Renal cortical epithelial cell (primary cell): ENCODE measurements around a stretch of chr15.

DNA sequence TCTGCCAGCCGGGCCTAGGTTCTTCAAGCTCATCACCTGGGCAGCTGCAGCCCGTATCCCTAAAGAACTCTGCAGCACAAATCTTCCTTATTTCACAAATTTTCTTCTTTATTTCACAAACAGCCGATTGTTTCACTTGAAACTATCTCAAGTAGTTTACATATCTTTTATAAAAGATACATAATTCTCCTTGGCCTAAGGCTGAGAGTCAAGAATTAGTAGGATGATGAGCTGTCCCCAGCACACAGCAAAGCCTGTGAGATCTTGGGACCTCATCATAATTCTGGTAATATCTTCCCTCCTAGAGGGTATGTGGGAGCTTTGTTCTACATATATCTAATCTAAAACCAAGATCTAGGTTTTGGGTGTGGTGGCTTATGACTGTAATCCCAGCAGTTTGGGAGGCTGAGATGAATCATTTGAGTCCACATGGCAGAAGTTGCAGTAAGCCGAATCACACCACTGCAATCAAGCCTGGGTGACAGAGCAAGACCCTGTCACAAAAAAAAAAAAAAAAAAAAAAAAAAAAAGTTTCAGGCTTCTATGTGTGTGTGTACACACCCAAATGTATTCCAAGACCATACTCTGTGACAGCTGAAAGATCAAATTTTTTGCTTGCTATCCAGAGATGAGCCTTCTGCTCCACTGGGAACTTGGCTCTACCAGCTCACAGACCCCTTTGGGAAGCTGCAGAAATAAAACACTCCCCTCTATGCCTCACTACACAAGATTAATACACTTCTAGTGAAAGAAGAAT, 35.1 kb downstream of the ANXA2 start:
- RRBS = no CpG with 5 or more reads among the region's 4 CpGs

GRCh38 chr15:60368629-60369805, 28.8 kb downstream of the ANXA2 start:
- RRBS = no CpG with 5 or more reads among the region's 13 CpGs

GRCh38 chr15:60386896-60387468, 10.8 kb downstream of the ANXA2 start:
- RRBS = no CpG with 5 or more reads among the region's 6 CpGs

DNA sequence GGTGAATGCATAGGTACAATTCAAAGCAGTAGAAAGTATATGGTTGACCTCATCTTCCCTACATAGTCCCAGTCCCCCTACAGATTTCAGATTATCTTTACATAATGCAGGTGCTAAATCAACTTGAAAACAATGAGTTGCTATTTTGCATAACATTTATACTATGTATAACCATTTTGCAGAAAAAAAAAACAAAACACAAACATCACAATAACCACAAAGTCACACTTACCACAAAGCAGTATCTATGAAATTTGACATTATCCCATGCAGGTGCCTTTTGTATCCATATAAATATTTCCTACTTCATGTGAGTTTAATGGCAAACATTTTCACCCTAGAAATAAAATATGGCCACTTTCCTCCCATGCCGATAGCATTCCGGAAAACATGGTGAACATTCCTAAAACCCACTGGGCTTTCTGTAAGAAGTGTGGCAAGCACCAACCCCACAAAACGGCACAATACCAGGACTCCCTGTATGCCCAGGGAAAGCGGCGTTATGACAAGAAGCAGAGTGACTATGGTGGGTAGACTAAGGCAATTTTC, 7.7 kb downstream of the ANXA2 start:
- RRBS = no CpG with 5 or more reads among the region's 5 CpGs

- RRBS = 2% methylated on average over 3 of the region's 8 CpGs
Observed at GRCh38 chr15:60397000-60397327, 822 bp downstream of the ANXA2 start.

GRCh38 chr15:60495776-60496240, 16.9 kb upstream of the ICE2 start:
- RRBS = no CpG with 5 or more reads among the region's 1 CpG

DNA sequence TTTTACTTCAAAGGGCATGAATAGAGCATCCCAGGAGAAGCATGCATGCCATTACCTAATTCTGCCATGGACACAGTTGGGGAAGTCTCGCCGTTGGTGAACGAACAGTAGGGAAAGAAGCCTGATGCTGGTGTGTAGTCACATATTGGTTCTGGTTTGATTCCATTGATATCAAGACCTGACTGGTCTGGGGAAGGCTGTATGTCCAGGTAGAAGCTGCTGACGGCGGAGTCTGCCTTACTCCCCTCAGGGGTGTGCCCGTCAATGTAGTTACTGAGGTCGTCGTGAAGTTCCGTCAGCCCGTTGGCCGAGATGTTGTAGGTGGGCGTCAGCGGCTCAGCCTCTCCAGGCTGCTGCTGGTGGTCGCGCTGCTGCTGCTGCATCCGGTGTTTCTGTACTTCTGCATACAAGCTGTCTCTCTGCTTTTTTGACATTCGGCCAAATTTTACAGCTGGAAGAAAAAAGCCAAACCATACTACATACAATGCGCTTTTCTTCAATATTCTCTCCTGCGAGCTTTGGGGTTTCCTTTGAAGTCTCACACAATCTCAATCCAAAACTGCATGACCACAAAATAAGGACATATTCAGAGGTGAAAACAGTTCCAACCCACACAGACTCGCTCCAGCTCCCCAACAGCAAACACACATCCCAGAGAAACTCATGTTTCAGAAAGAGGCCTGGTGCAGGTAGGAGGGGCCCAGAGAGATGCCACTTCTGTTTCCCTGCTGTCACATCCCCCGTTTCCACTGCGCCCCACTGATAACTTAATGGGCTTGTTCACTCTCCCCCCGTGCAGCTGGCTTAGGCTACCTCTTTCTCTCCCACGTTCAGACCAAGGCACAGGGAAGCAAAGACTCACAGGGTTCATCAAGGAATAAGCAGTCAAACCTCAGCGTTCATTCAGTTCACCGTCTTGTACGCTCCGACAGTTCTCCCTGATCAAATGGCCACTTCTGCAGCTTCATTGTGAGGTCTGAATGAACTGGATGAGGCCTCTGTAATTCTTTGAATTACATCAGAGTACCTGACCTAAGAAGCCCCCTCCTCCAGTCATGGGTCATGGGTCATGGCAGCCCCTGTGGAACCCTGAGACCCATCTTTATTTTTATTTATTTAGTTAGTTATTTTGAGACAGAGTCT, 32.6 kb upstream of the ICE2 start:
- RRBS = no CpG with 5 or more reads among the region's 28 CpGs

DNA sequence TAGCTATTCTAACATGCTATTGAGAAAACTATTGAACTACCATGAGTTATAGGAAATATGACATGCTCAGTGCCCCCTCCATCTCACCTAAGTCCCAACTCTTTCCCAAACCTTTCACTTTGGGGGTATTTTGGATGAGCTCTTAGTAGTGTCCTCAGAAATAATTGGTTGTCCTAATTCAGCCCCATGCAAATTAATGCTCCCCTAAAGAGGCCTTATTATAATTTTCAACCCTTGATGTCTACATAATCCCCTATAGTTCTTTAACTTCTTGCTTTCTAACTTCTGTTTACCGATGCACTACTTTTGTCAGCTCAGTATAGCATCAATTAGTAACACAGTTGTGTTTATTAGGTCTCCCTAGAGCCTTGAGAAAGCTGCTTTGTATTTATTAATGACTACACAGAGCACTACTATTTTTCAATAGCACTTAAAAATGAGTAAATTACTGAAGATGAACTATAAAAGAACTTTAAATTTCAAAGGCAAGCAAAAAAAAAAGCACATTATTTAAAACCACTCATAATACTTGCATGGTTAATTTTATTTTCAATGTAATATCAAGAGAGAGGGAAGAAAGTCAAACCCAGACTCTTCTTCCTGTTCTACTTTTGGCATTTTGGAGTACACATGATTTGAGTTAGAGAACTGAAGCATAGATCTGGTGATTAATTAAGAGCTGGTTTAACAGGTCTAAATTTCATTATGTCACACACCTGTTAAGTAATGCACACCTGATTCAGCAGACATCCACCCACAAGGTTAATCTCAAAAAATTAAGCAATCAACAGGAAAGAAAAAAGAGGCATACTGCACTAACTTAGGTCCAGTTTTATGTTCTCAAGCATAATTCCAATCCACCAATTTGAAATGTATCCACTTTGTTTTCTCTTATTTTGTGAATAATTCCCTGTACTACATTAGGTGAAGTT, 100.9 kb upstream of the ICE2 start:
- RRBS = no CpG with 5 or more reads among the region's 1 CpG

GRCh38 chr15:60656491-60656961, 177.6 kb upstream of the ICE2 start:
- RRBS = no CpG with 5 or more reads among the region's 3 CpGs

GRCh38 chr15:60682454-60683327, 203.7 kb upstream of the ICE2 start:
- RRBS = no CpG with 5 or more reads among the region's 12 CpGs

- RRBS = no CpG with 5 or more reads among the region's 10 CpGs
Observed at GRCh38 chr15:60819892-60820353, 341.0 kb upstream of the ICE2 start.

- RRBS = no CpG with 5 or more reads among the region's 5 CpGs
Observed at GRCh38 chr15:60913108-60913635, 315.9 kb downstream of the RORA start.

GRCh38 chr15:61096930-61097574, 132.1 kb downstream of the RORA start:
- RRBS = no CpG with 5 or more reads among the region's 4 CpGs

GRCh38 chr15:61170191-61170961, 58.7 kb downstream of the RORA start:
- RRBS = no CpG with 5 or more reads among the region's 10 CpGs

DNA sequence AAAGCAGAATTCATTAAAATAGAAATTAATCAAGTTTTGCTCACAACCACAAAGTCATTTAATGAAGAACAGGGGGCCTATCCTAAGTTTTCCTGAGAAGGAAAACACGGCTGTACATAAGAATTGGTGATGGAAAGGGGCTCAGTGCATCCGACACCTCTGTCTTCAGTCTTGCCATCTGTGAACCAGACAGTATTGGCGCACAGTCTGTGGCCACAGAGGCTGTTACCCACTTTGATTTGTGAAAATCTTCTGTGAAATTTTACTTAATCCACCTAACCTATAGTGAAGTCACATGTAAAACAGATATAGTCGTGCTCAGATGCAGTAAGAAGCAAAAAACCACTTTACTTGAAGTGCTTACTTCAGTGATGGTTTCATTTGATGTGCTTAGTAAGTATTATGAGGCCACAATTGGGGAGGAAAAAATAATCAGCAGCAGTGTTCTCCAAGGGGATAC, 281.1 kb upstream of the RORA start:
- RRBS = no CpG with 5 or more reads among the region's 4 CpGs

DNA sequence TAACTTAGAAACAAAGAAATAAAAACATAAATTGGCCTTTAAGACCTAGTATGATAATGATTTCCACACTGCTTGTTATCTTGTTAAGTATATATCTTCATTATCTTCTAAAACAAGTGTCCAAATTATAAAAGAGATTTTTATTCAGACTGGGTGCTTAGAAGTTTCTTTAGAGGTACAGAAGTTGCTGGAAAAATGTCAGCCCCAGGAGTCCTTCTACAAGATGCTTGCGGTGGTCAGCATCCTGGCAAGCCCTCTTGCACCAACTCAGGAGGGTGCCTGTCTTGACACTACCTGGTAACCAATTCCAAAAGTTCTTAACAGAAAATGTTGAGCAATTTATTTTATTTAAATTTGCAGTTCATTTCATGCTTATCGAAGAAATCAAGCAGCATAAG, 313.1 kb downstream of the VPS13C start:
- RRBS = no CpG with 5 or more reads among the region's 2 CpGs

DNA sequence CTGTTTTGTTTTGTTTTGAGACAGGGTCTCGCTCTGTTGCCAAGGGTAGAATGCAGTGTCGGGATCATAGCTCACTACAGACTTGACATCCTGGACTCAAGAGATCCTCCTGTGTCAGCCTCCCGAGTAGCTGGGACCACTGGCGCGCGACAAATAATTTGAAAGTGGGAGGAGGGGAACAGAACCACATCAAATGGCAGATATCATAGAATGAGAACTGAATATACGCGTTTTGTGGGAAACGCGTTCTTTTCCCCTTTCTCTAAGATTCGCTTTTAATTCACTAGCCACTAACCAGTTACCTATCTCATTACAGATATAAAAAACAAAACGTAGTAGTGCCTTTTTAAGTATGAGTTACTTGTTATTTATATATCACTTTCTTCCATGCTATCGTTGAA, 697 bp upstream of the VPS13C start:
- RRBS = no CpG with 5 or more reads among the region's 13 CpGs

- RRBS = no CpG with 5 or more reads among the region's 5 CpGs
Observed at GRCh38 chr15:62138089-62138529, 27.0 kb downstream of the C2CD4B start.

DNA sequence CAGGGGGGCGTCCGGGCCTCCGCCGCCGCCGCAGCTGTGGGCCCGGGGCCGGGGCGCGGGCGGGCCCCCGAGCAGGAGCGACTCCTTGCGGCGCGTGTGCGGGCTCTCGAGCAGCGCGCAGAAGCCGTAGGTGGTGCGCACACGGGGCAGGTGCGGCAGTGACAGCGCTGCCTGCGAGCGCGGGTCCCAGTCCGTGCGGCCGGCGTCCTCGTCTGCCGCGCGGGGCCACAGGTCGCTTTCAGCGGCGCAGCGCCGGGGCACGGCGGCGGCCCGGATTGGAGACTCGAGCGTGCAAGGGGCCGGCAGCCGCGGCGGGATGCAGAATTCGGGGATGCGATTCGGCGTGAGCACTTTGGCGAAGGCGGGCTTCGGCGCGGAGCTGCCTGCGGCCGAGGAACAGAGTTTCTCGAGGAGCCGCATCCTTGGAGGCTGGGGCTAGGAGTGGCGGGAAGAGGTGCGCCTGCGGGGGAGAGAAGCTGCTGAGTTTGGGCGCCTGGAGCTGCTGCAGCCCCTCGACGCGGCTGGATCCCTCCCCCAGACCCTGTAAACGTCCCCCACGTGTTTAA, 437 bp downstream of the C2CD4B start:
- RRBS = 2% methylated on average over 11 of the region's 73 CpGs

GRCh38 chr15:62165961-62166482, 937 bp upstream of the C2CD4B start:
- RRBS = no CpG with 5 or more reads among the region's 12 CpGs